PC-3 (cell line): ENCODE measurements around a stretch of chr2.

DNA sequence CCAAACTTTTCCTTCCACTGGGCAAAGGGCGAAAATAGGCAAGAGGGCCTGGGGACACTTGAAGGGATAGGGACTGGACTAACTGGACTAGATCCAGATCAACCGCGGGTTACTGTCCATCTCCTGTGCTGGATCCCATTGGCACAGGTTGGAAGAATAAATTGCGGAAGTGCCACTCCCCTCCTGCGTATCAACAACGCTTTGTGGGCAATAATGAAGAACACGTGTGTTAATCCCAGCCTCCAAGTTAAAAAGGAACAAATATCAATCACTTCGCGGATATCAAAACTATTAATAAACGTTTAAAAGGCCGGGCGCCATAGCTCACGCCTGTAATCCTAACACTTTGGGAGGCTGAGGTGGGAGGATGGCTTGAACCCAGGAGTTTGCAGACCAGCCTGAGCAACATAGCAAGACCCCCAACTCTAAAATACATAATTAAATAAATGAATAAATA is 1.8 kb upstream of the FZD5 start:
- RAMPAGE, long total RNA, result no peak

GRCh38 chr2:207815369-207815568 is 45.6 kb upstream of the FZD5 start:
- RAMPAGE, long total RNA, result no peak

DNA sequence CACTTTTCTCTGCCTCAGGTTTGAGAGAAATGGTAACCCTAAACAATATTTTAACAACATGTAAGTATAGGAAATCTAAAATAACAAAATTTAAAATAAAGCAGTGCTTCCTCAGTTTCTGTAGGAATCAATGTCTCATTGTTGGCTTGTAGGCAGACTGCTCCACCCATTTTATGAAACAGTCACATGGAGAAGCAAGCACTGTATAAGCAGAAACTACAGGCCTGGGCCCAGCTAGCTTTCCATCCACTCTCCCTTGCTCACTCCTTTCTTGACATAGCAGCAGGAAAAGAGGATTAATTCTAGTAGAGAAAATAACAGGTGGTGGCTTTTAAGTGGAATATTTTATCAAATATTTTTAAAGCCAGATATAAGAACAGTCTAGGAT is 97.2 kb downstream of the PLEKHM3 start:
- RAMPAGE, long total RNA, result no peak

DNA sequence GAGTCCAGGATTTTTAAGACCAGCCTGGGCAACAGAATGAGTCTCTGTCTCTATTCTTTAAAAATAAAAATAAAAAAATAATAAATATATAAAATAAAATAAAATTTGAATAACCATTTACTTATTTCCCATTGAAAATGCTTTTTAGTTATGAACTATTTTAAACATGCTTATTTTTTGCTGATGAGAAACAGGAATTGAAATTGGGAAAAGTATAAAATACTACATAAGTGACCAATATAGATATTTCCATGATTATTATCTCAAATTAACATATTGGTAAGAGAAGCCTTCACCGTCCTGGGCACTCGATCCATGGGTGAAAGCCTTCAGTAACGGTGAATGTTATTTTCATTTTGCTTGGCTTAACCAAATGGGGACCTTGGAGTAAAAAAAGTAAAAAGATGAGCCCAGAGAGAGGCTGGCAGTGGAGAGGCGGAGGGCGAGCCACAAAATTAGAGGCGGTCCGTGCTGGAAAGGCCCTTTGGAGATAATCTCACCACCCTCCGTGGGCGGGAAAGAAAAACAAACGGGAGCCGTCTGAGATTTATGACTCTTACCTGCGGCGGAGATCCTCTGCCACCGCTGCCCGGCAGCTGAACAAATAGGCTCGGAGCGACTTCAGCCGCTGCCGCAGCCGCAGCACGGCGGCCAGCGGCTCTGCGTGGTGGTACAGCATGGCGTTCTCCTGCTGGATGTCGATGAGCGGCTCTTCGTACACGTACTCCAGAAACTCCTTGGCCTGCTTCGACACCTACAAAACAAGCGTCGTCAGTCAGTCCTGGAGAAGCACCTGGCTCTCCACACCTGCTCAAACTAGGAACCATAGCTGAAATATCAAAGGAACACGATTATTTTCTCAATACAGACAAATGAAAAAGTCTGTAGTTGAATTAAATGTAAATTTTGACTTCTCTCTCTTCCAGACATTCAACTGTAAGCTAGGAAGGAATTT is 94.7 kb downstream of the PLEKHM3 start:
- RAMPAGE, long total RNA, result no peak

DNA sequence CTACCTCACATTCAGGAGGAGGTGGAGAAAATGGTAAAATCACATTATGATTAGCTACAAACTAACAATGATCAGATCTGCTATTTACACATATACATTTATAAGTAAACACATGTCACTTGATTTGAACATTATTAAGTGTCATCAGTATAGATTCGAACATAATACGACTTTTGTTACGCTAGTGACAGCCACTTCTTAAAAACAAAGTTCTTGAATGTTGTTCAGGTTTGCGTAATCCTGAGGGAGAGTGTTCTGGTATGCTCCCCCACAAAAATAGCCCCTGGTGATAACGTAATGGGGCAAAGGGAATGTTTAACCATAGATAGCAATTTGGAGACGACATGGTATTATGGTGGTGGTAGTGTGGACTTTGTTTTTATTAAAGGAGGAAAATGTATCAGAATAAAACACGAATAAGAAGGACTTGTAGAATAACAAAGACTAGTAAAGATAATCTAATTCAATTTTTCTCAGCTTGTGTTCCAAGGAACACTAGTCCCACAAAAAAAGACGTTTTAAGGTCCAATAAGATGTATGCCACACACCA is 90.6 kb downstream of the PLEKHM3 start:
- RAMPAGE, long total RNA, result no peak

DNA sequence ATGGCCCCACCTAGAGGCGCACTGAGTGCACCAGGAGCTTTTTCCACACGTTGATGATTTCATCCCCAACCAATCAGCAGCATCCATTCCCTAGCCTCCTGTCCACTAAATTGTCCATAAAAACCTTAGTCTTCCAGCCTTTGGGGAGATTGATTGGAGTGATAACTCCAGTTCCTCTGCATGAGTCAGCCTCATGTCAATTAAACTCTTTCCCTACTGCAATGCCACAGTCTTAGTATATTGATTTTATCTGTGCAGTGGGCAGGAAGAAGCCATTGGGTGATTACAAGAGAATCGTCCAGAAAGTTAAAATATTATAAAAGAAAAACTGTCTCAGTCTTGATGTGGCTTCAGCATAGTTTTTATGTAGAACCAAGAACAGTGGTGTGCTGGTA is 9.0 kb upstream of the PLEKHM3 start:
- RAMPAGE, long total RNA, result no peak

DNA sequence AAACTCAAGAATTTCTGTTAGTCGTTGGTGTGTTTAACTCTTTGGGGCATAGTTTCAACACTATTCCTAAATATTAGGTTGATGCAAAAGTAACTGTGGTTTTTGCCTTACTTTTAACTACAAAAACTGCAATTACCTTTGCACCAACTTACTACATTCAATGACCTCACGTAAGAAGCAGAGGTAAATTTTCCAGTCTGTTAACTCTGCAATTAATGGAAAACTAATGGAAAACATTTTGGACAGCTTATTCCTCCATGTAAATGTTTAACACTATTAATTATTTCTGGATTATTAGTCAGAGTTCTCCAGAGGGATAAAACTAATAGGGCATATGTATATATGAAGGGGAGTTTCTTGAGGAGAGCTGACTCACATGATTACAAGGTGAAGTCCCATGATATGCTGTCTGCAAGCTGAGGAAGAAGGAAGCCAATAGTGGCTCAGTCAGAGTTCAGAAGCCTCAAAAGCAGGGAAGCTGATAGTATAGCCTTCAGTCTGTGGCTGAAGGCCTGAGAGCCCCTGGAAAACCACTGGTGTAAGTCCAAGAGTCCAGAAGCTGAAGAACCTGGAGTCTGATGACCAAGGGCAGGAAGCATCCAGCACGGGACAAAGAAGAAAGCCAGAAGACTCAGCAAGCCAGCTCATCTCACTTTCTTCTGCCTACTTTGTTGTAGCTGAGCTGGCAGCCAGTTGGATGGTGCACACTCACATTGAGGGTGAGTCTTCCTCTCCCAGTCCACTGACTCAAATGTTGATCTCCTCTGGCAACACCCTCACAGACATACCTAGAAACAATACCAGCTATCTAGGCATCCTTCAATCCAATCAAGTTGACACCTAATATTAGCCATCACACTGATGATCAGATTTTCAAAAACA is 135.9 kb downstream of the PTH2R start:
- RAMPAGE, long total RNA, result no peak

DNA sequence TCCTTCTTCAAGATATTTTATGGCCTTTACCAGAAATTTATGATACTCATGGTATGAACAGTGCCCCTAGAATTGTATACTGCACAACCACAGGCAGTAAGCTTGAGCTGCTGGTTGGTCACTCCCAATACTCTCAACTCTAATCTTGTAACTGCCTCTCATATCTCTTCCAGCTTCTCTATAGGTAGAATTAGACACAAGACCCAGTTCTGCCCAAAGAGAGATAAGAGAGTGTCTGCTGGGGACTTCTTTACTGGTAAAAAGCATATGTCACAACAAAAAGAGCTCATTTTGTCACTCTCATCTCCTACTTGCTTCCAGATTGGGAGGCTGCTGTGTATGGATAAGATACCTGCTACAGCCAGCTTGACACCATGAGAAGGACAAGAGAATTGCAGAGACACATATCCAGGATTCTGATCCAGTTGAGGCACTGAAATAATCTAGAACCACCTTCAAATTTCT is 165.1 kb downstream of the PTH2R start:
- RAMPAGE, long total RNA, result no peak

DNA sequence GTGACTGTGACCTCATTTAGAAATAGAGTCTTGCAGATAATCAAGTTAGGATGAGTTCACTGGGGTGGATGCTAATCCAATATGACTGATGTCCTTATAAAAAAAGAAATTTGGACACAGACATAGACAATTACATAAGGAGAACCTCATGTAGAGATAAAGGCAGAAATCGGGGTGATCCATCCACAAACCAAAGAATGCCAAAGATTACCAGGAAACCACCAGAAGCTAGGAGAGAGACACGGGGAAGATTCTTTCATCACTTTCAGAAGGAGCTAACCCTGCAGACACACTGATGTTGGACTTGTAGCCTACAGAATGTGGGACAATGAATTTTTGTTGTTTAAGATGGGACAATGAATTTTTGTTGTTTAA is 295.7 kb downstream of the PTH2R start:
- RAMPAGE, long total RNA, result no peak

DNA sequence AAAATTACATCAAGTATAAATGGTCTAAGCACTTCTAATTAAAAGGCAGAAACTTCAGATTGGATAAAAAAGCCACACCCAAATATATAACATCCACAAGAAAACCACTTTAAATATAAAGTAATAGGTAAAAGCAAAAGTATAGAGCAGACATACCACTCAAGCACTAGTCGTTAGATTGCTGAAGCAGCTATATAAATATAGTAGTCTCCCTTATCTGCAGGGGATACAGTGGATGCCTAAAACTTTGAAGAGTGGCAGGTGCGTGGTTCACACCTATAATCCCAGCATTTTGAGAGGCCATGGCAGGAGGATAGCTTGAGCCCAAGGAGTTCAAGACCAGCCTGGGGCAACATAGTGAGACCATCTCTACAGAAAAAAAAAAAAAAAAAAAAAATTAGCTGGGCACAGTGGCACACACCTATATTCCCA is 47.9 kb downstream of the RPE start:
- RAMPAGE, long total RNA, result no peak

GRCh38 chr2:210555527-210555815 is 928 bp upstream of the CPS1 start:
- RAMPAGE, long total RNA, result no peak

GRCh38 chr2:210585758-210586979 is 29.8 kb downstream of the CPS1 start:
- RAMPAGE, long total RNA, result no peak

GRCh38 chr2:210616086-210616749 is 59.8 kb downstream of the CPS1 start:
- RAMPAGE, long total RNA, result no peak

- RAMPAGE, long total RNA, result no peak
Measured at GRCh38 chr2:210620397-210621265, 64.2 kb downstream of the CPS1 start.

GRCh38 chr2:210847005-210847512 is 290.7 kb downstream of the CPS1 start:
- RAMPAGE, long total RNA, result no peak

- RAMPAGE, long total RNA, result no peak
Measured at GRCh38 chr2:210931963-210932251, 375.5 kb downstream of the CPS1 start.

- RAMPAGE, long total RNA, result no peak
Measured at GRCh38 chr2:211454654-211455010, 898.2 kb downstream of the CPS1 start.

- RAMPAGE, long total RNA, result no peak
Measured at GRCh38 chr2:211724968-211725275, 813.7 kb downstream of the ERBB4 start.

- RAMPAGE, long total RNA, result no peak
Measured at GRCh38 chr2:212536066-212536710, 2.4 kb downstream of the ERBB4 start.

GRCh38 chr2:212903194-212903780 is 248.1 kb downstream of the IKZF2 start:
- RAMPAGE, long total RNA, result no peak